HepG2 (cell line): Measurements from ENCODE around the genes GAGE12F, CENPVL2 and XAGE1A.

DNA sequence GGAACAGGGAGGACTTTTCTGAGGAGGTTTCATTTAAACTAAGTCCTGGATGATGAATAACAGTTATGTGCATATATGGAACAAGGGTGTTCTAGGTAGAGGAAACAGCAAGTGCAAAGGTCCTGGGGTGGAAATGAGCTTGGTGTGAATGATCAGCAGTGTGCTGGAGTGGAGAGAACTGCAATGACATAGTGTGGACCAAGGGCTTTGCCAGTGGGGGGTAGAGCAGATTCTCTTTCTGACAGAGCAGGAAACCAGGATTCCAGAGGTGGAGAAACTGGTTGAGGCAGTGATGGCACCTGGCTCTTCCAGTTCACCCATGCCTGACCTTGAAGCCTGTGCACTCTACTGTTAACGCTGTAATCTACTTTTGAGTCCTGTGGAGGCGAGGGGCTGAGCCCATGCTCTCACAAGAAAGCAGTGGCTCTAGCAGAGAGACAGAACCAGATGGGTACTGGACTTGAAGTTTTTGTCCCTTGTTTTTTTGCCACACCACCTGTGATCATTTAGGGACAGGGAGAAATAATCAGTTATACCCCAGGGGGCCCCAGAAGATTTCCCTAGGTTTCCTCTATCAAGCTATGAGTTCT lies 1.9 kb downstream of the PPP1R3F start:
- RRBS, 2 experiments: no CpG with 5 or more reads among the region's 2 CpGs
CAGE:
- cytosol, long polyA minus RNA: no peak
- cytosol, long polyA plus RNA: no peak
- long polyA plus RNA: no peak
- nucleus, long polyA minus RNA: no peak
- nucleus, long polyA plus RNA: no peak

DNA sequence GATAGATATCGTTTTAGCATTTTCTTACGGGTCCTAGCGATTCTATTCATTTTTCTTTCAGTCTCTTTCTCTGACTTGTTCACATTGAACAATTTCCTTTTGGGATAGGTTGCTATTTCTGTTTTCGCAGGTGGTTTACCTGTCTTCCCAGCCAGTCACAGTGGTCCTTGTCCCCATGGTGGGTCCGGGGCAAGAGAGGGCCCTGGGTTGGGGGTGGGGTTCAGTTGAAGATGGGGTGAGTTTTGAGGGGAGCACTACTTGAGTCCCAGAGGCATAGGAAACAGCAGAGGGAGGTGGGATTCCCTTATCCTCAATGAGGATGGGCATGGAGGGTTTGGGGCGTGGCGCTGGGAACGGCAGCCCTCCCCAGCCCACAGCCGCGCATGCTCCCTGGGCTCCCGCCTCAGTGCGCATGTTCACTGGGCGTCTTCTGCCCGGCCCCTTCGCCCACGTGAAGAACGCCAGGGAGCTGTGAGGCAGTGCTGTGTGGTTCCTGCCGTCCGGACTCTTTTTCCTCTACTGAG lies at the start of gene GAGE12F:
Gene GAGE12F (plus strand): TSS at position 426 of the 524 bp plus-strand sequence.
- RRBS, 2 experiments: no CpG with 5 or more reads among the region's 19 CpGs
CAGE:
- cytosol, long polyA minus RNA: no peak
- cytosol, long polyA plus RNA: no peak
- long polyA plus RNA: no peak
- nucleus, long polyA minus RNA: no peak
- nucleus, long polyA plus RNA: no peak

- RRBS, 2 experiments: no CpG with 5 or more reads among the region's 6 CpGs
CAGE:
- cytosol, long polyA minus RNA: no peak
- cytosol, long polyA plus RNA: start-site peak on the plus strand at chrX:49881949-49881957, 89 and 122 reads in 2 replicates
- long polyA plus RNA: no peak
- nucleus, long polyA minus RNA: no peak
- nucleus, long polyA plus RNA: no peak
These were observed 2.5 kb downstream of the USP27X start for GRCh38 chrX:49881654-49882296.

- RRBS, 2 experiments: no CpG with 5 or more reads among the region's 10 CpGs
CAGE:
- cytosol, long polyA minus RNA: start-site peak on the plus strand at chrX:50067574-50067635, 237 reads
- cytosol, long polyA plus RNA: no peak
- long polyA plus RNA: no peak
- nucleus, long polyA minus RNA: no peak
- nucleus, long polyA plus RNA: no peak
These were observed 133.3 kb downstream of the AKAP4 start for GRCh38 chrX:50067321-50068057.

- RRBS, 2 experiments: no CpG with 5 or more reads among the region's 4 CpGs
CAGE:
- cytosol, long polyA minus RNA: no peak
- cytosol, long polyA plus RNA: no peak
- long polyA plus RNA: no peak
- nucleus, long polyA minus RNA: no peak
- nucleus, long polyA plus RNA: no peak
These were observed 142.6 kb downstream of the BMP15 start for GRCh38 chrX:51053279-51053478.

- RRBS, 2 experiments: no CpG with 5 or more reads among the region's 18 CpGs
CAGE:
- cytosol, long polyA minus RNA: no peak
- cytosol, long polyA plus RNA: no peak
- long polyA plus RNA: no peak
- nucleus, long polyA minus RNA: no peak
- nucleus, long polyA plus RNA: no peak
These were observed 801 bp downstream of the NUDT11 start for GRCh38 chrX:51495599-51495982.

DNA sequence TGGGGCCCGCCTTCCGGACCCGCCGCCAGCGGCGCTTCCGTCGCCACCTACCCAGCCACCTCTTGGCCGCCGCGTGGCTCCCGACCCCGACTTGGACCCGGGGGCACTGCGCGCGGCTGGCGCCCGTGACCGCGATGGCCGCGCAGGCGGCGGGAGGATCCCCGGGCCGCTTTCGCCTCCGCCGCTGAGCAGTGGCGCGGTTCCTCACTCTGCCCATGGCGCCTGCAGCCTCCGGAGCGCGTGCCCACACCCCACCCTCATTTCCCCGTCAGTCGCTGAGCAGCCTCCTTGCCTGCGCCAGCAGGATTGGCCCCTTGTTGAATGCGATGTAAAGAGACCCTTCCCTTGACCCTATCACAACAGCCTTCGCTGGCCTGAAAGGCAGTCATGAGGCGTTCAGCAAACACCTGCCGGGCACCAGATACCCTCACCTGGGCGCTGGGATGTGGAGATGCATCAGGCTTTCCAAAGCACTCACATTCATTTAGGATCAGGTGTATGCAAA lies at the start of gene CENPVL2:
Gene CENPVL2 (minus strand): TSS at position 217 of the 505 bp plus-strand sequence.
- RRBS, 2 experiments: no CpG with 5 or more reads among the region's 44 CpGs
CAGE:
- cytosol, long polyA minus RNA: no peak
- cytosol, long polyA plus RNA: no peak
- long polyA plus RNA: no peak
- nucleus, long polyA minus RNA: no peak
- nucleus, long polyA plus RNA: no peak

DNA sequence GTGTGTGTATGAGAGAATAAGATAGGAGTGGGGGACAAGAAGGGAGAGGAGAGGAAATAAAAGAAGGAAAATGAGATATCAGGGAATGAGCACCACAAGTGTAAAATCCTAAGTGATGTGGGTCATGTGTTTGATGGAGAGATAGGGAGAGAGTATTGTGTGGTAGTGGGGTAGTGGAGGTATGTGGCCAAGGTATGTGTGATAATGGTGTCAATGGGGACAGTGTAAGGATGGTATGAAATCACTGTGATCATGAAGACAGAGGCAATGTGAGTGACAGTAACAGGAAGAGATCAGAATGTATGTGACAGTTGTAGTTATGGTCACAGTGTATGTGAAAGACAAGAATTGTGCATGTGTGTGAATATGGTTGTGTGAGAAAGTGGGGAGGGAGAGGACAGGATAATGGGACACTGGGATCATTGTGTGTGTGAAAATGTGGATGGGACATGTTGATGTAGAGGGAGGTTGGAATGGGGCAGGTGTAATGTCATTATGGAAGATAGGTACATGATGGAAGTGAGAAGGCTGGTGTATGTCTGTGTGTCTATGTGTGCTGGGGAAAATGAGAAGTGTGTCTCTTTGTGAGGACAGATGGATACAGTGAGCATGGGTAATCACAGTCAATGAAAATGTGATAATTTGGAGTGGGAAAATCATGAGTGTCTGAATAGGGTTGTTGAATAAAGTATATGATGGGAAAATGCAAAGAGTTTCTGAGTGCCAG lies 25.0 kb upstream of the MAGED1 start:
CAGE:
- cytosol, long polyA minus RNA: no peak
- cytosol, long polyA plus RNA: no peak
- long polyA plus RNA: no peak
- nucleus, long polyA minus RNA: no peak
- nucleus, long polyA plus RNA: no peak

GRCh38 chrX:51895043-51895491 lies 1.6 kb downstream of the MAGED1 start:
- RRBS, 2 experiments: no CpG with 5 or more reads among the region's 5 CpGs
CAGE:
- cytosol, long polyA minus RNA: no peak
- cytosol, long polyA plus RNA: no peak
- long polyA plus RNA: no peak
- nucleus, long polyA minus RNA: no peak
- nucleus, long polyA plus RNA: no peak

DNA sequence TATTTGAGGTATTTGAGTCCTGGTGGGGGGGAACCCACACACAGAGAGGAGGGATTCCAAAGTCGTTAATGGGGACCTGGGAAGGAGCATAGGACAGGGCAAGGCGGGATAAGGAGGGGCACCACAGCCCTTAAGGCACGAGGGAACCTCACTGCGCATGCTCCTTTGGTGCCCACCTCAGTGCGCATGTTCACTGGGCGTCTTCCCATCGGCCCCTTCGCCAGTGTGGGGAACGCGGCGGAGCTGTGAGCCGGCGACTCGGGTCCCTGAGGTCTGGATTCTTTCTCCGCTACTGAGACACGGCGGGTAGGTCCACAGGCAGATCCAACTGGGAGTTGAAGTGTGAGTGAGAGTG lies at the start of gene XAGE1A:
Gene XAGE1A (plus strand): TSS at position 205 of the 355 bp plus-strand sequence.
- RRBS, 2 experiments: no CpG with 5 or more reads among the region's 17 CpGs
CAGE:
- cytosol, long polyA minus RNA: no peak
- cytosol, long polyA plus RNA: no peak
- long polyA plus RNA: no peak
- nucleus, long polyA minus RNA: no peak
- nucleus, long polyA plus RNA: no peak

DNA sequence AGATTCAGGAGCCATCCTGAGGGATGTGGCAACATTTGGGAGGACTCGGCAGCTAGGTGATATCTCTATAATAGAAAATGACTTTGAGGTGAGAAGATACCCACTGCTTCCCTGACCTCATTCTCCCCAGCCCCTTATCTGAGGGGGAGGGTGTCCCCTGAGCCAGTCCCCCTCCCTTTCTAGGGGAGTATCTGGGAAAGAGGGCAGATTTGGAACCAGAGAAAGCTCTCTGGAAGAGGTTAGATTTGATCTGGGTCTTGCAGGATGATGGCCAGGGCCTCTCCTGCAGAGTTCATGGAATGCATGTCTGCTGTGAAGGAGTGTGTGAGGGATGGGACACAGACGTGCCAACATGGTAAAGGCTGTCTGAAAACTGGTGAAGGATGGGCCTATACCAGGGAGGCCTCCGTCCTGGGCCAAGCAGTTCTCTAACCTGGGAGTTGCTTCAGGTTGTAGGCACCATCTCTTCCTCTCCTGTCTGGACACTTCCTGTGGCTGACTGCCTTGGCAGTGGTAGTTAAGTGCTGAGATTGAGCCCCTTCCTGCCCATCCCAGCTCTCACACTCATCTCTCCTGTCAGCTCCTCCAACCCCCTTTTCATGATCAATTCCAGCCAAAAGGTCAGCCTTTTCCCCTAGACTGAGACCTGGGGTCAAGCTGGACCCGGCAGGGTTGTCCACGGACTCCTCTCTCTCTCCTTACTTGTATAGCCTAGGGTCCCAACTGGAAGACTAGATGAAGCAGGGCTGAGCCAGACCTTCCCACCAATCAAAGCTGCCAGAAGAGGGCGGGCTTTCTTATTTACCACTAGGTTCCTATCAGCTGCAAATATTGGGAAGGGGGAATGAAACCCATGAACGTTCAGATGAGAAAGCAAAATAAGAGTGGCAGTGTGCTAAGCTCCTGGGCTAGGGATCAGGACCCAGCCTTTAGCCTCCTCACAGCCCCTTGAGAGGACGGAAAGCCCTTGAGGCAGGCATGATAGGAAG lies 34.7 kb downstream of the KDM5C start:
- RRBS, 2 experiments: no CpG with 5 or more reads among the region's 8 CpGs
CAGE:
- cytosol, long polyA minus RNA: no peak
- cytosol, long polyA plus RNA: no peak
- long polyA plus RNA: no peak
- nucleus, long polyA minus RNA: no peak
- nucleus, long polyA plus RNA: no peak

DNA sequence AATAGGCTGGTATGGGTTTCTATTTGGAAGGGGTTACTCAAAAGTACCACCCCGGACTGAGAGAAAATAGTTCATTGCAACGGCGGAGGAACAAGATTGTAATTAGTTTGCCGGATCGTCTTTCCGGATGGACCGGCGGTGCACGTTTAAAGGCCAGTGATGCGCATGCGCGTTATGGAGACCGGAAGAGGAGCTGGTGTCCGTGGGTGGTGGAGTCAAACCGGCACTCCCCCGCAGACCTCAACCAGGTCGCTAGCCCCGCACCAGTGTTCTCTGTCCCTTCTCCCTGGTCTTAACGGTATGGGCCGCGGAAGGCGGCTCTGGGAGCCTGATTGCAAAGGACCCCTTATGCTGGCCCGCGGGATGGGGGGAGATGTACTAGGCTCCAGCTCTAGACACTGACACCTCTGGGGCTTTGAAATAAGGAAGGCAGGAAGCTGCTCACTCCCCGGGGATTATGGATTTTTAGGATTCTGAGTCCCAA lies 363 bp upstream of the KDM5C start:
- RRBS, 2 experiments: 4% methylated on average over 3 of the region's 25 CpGs; no CpG with 5 or more reads in 1 of the 2 experiments
CAGE:
- cytosol, long polyA minus RNA: no peak
- cytosol, long polyA plus RNA: no peak
- long polyA plus RNA: no peak
- nucleus, long polyA minus RNA: no peak
- nucleus, long polyA plus RNA: no peak

DNA sequence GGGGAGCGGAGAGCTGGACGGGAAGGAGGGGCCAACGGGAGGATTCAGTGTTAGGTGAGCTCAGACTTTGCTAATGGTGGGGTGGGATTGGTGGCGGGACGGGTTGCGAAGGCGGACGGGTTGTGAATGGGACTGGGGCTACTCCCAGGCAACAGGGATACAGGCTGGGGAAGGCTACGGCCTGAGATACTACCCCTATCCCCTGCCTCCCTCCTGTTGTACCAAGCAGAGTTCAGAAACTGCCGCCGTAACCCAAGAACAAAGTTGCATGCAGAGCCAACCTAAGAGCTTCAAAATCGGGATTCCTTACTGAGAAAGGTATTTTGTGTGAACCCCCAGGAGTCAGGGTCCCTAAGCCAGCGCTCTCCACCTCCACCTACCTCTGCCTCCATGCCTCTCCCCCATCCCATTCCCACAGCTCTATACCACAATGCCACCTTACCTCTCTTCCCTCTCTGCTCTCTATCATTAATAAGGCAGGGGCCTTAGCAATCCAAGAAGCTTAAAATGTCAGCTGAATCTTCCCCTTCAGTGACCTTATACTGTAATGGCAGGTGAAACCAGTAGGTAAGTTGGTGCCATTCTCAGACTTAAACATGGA lies 512 bp downstream of the RIBC1 start:
- RRBS, 2 experiments: no CpG with 5 or more reads among the region's 13 CpGs
CAGE:
- cytosol, long polyA minus RNA: no peak
- cytosol, long polyA plus RNA: no peak
- long polyA plus RNA: no peak
- nucleus, long polyA minus RNA: no peak
- nucleus, long polyA plus RNA: no peak

DNA sequence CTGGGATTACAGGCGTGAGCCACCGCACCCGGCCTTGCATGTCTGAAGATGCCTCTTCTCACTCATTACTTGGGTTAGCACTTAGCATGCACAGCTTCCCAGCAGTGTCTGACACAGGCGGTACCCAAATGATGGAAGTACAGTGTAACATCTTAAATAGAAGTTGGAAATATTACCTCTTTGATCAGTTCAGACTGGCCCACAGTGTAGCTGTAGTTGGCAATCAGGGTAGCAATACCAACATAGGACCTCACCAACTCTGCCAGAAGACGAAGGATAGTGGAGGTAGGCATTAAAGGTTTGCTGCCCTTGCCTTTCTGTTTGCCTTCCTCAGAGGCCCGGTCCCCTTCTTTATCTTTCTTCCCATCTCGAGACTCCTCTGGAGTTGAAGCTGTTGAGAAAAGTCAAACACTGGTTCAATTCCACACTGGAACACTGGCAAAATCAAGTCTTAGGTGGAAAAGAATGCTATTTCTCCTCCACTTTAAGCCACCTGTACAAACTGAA lies 112.9 kb downstream of the HUWE1 start:
- RRBS, 2 experiments: no CpG with 5 or more reads among the region's 7 CpGs
CAGE:
- cytosol, long polyA minus RNA: start-site peak on the minus strand centred at position 313 of the sequence, 22 bp wide, 23 reads; start-site peak on the minus strand centred at position 390 of the sequence, 9 bp wide, 22 reads
- cytosol, long polyA plus RNA: no peak
- long polyA plus RNA: no peak
- nucleus, long polyA minus RNA: no peak
- nucleus, long polyA plus RNA: no peak

GRCh38 chrX:53590175-53590673 lies 96.3 kb downstream of the HUWE1 start:
- RRBS, 2 experiments: no CpG with 5 or more reads among the region's 1 CpG
CAGE:
- cytosol, long polyA minus RNA: no peak
- cytosol, long polyA plus RNA: no peak
- long polyA plus RNA: no peak
- nucleus, long polyA minus RNA: no peak
- nucleus, long polyA plus RNA: no peak

DNA sequence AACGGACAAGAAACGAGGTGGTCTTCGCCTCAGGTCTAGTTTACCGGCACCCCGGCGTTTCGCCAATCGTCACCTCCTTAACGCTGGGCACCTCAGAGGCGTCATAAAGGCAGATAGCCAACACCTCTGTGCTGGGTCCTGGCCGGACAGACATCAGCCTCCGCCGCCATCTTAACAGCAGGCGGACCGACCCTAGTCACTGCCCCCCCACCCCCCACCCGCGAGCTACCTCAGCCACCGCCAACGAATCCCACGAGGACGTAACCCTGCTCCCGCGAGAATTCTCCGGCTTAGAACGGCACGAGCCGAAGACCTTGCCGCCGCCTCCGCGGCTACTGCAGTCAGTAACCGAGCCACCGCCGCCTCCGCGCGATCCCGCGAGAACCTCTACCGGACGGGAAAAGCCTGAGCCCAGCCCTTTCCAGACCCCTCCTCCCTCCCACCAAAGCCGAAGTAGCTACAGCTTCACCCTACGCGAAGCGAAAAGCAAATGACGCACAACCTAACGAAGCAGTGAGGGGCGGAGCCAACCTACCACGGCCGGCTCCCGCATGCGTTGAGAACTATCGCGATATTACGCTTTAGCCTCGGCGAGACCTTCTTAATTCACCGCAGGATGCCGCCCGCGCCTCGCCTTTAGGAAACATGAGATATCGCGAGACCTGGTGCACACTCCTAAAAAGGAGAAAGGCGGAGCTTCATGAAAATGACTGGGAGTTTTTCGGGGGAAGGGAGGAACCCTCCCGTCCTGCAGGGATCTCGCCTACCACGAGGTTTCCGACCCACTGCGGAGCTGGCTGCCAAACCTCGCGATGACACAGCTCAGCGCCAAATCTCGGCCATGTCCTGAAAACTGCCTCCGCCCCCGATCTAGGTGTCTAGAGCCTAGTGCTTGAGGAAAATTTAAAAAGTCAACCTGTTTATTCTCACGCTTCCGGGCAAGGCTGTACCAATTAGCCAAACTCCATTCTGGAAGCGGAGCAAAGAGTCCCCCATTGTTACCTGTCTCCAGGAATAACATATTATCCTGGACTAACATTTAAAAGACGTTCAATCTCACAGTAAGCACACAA lies 2.5 kb downstream of the HUWE1 start:
- RRBS, 2 experiments: 1 to 2% methylated on average over 6 to 14 of the region's 81 CpGs
CAGE:
- cytosol, long polyA minus RNA: start-site peak on the minus strand centred at position 222 of the sequence, 60 bp wide, 29 reads; start-site peak on the minus strand centred at position 469 of the sequence, 49 bp wide, 20 reads
- cytosol, long polyA plus RNA: start-site peak on the minus strand centred at position 440 of the sequence, 188 bp wide, 399 and 483 reads in 2 replicates
- long polyA plus RNA: start-site peak on the minus strand centred at position 446 of the sequence, 423 bp wide, 339 and 659 reads in 2 replicates
- nucleus, long polyA minus RNA: no peak
- nucleus, long polyA plus RNA: start-site peak on the minus strand centred at position 413 of the sequence, 469 bp wide, 1,257 and 1,486 reads in 2 replicates

GRCh38 chrX:54045575-54045713 lies 1.2 kb upstream of the PHF8 start:
- RRBS, 2 experiments: no CpG with 5 or more reads among the region's 4 CpGs
CAGE:
- cytosol, long polyA minus RNA: no peak
- cytosol, long polyA plus RNA: no peak
- long polyA plus RNA: no peak
- nucleus, long polyA minus RNA: no peak
- nucleus, long polyA plus RNA: no peak

GRCh38 chrX:54357295-54358351 lies 82.6 kb upstream of the TSR2 start:
- RRBS, 2 experiments: 1 to 3% methylated on average over 9 of the region's 89 CpGs
CAGE:
- cytosol, long polyA minus RNA: no peak
- cytosol, long polyA plus RNA: no peak
- long polyA plus RNA: no peak
- nucleus, long polyA minus RNA: no peak
- nucleus, long polyA plus RNA: no peak

- RRBS, 2 experiments: 52 to 67% methylated on average over 2 of the region's 6 CpGs
CAGE:
- cytosol, long polyA minus RNA: no peak
- cytosol, long polyA plus RNA: no peak
- long polyA plus RNA: no peak
- nucleus, long polyA minus RNA: no peak
- nucleus, long polyA plus RNA: no peak
These were observed 3.6 kb downstream of the FGD1 start for GRCh38 chrX:54492474-54492762.

- RRBS, 2 experiments: no CpG with 5 or more reads among the region's 2 CpGs
CAGE:
- cytosol, long polyA minus RNA: no peak
- cytosol, long polyA plus RNA: no peak
- long polyA plus RNA: no peak
- nucleus, long polyA minus RNA: no peak
- nucleus, long polyA plus RNA: no peak
These were observed 1.2 kb upstream of the GNL3L start for GRCh38 chrX:54528803-54529227.